ENCODE measurements around the gene SNX8.

DNA sequence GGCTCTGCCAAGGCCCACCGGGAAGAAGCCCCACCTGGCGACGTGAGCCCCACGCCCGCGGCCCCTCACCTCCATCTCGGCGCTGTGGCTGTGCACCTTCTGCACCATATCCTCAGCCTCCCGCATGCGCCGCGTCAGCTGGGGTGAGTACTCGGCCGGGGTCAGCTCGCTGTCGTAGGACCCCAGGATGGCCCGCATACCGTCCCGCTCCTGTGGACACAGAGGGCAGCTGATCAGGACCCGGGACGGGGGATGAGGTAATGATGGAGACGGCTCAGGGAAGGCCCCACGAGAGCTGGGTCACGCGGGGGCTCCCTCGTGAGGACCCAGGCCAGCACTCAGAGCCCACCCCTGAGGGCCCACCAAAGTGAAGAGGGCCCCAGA lies 218.3 kb downstream of the MAD1L1 start:
- PRO-cap, result no peak

DNA sequence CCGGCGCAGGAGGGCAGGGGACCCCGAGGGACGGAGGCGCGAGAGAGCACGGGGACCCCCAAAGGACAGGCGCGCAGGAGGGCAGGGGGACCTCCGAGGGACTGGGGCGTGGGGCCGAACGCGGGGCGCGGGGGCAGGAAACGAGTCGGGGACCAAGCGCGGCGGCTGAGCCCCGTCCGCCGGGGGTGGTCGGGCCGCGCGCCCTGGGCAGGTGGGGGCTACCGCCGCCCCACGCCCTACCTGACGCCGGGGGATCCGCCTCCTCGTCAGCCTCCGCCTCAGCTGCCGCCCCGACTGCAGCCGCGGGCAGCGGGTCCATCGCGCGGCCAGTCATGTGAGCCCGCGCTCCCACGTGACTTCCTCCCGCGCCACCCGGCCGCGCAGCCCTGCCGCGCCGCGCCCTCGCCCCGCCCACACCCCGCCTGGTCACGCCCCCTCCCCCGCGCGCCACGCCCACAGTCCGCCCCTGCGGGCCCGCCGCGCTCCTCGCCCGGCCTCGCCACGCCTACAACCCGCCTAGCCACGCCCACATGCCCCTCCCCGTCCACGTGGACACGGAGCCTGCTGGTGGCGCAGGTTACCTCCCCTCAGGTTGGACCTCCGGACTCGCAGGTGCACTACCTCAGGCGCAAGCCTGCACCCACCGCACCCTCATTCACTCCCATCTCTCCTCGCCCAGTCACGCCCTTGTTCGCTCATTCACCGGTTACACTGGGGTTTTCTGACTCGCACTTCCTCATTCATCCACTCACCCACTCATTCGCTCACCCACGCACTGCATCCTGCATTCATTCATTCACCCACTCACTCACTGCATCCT lies at the start of gene SNX8:
TSS of gene SNX8 (minus strand) at position 354 of the 820 bp plus-strand sequence.
- PRO-cap, result unidirectional peak, minus-strand start at position 284 of the sequence; unidirectional peak, minus-strand start at position 334 of the sequence

- PRO-cap, result no peak
Observed at GRCh38 chr7:2399648-2400564, 3.5 kb upstream of the CHST12 start.

GRCh38 chr7:2469437-2469853 lies 6.8 kb downstream of the GRIFIN start:
- PRO-cap, result no peak

DNA sequence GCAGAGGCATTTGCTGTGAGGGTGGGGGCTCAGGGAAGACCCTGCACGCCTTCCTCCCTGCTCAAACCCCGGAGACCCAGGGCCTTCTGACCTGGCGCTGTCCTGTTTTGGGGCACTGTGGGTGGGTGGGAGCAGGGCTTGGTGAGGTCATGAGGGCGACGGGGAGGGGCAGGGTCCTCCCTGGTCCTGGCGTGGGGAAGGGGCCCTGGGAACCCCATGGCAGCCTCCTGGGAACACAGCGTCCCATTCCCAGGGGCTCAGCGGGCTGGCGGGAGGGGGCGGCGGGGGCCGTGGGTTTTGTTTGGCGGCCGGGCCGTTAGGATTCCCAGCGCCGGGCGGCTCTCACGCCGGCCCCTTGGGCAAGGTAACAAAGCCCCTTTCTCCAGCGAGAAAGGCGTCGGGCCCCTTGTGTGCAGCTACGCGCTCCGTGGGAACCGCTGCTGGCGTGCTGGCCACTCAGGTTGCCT lies 1.5 kb downstream of the LFNG start:
- PRO-cap, result no peak

DNA sequence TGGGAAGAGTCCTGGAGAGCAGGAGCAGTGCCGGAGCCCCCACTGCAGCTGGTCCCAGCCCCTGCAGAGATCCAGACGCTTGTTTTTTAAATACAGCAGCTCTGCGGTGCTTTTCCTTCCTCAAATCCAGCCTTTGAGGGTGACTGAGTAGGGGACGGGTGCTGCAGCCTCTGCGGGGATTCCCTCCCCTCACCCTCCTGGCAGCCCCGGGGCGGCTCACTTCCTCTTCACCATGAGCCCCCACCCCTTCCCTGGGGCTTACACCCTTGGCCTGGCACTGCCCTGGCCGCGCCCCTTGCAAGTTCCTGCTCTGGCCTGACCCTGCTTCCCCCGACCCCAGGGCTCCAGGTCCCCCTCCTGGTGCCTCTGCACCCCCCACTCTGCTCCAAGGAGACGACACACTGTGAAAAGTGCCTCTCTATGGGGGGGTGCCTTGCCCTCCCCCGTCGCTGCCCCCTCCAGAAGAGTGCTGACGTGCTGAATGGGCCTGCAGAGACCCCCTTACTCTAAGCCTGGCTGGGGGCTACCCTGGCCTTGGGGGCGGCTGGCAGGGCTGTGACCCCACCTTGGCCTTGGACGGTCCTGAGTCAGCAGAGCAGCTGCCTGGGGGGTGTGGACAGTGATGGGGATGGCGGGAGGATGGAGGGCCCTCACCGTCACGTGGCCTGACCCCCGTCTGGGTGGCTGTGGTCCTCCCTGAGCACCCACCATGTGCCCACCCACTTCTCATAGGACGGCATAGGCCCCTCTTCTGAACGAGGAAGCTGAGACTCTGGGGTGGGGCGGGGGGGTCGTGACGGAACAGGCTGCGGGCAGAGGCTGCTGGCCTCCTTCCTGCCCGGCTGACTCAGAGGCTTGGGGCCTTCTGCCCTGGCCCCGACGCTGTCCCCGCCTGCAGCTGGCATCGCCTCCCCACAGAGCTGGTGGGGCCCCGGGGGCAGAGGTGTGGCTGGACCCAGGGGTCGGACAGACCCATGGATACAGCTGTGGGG lies 9.8 kb downstream of the LFNG start:
- PRO-cap, result no peak

GRCh38 chr7:2533503-2533857 lies 13.9 kb downstream of the LFNG start:
- PRO-cap, result no peak

GRCh38 chr7:2587686-2588053 lies 28.9 kb downstream of the IQCE start:
- PRO-cap, result no peak

- PRO-cap, result no peak
Observed at GRCh38 chr7:2589729-2590250, 31.0 kb downstream of the IQCE start.

GRCh38 chr7:2614178-2614607 lies 17.6 kb upstream of the TTYH3 start:
- PRO-cap, result no peak

GRCh38 chr7:2621980-2622768 lies 9.6 kb upstream of the TTYH3 start:
- PRO-cap, result no peak

DNA sequence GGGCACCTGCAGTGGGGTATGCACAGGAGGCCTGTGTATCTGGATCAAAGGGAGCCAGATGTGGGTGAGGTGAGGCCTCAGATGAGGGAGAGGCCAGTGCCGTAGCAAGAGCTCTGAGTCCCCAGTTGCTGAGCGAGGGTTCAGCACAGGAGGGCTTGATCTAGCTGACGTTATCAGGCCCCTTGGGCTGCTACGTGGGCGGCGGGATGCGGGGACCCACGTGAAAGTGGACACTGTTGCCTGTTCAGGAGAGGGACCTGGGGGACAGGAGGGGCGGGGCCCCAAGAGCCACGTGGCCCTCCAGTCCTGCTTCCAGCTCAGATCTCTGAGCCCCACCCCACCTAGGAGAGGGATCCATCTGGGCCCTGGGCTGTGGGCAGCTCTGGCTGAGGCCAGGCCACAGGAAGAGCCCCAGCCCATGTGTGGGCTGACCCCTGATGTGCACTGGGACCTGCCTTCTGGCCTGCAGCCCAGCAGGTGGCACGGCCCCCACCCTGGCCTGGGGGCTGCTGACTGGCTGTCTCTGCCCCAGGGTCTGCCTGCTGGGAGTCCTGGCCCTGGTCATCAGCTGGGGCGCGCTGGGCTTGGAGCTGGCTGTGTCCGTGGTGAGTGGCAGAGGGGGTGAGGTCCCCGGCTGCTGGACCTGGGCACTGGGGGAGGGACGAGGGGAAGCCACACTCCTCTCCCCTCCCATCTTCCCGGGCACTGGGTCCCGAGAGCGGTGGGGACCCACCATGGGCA lies 17.4 kb downstream of the TTYH3 start:
- PRO-cap, result no peak

- PRO-cap, result no peak
Observed at GRCh38 chr7:2649776-2650215, 18.0 kb downstream of the TTYH3 start.

DNA sequence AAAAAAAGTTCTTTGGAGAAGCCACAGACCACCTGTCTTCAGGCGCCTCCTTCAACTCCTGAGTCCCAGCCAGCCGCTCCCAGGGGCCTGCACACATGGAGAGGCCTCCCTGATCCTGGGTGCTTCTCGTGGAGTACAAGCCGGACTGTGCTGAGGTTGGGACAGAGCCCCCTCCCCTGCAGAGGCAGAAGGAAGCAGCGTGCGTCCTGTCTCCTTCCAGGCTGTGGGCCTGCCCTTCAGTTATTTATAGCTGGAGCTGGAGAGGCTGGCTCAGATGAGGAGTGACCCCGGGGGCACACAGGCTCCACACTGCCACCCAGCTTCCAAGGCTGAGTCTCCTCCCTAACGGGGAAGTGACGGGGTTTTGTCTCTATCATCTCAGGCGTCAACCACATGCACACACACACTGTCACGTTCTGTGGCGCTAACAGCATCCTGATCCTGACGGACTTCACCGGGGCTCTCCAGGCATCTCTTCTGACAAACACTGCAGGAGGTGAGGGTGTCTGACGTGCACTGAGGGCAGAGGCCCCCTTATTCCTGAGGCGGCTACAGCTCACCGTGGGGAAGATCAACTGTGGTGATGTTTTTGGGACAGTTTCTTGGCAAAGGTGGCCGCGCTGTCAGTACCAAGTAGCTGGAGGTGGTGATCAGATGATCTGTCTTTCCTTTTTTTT lies 25.4 kb downstream of the AMZ1 start:
- PRO-cap, result no peak

- PRO-cap, result no peak
Observed at GRCh38 chr7:2715236-2715589, 27.2 kb downstream of the AMZ1 start.

DNA sequence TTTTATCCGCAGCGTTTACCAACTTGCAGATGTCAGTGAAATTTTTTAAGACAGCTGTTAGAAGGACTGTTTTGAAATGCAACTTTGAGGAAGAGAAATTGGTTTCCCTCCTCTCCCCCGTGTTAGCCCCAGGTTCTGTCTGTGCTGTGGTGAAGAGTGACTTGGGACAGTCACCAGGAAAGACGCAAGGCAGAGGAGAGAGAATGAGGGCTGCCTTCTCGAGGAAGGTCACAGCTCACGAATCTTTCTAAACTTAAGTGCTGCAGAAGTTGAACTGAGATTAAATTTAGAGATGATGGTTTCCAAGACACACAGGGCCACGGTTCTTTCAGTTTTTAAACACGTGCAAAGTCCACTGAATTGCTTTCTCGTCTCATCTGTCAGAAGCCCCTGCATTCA lies 27.6 kb downstream of the AMZ1 start:
- PRO-cap, result no peak

DNA sequence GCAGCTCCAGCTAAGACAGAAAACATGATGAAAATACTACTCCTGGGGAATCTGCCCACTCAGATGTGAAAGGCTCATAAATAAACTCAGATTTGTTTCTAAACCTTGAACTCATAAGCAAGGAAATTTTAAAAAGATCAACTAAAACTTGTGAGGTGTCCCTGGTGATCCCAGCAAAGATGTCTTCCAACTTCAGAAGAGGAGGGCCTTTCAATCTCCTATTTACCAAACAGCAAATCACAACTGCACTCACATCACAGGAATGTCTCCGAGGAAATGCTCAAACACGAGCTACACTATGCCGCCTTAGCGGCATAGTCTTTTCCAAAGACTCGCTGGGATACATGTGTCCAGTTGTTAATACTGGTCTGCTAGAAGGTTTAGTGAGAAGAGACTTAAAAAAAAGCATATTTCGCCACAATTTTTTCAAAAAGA lies 66.3 kb downstream of the GNA12 start:
- PRO-cap, result no peak

- PRO-cap, result no peak
Observed at GRCh38 chr7:2821148-2821869, 22.8 kb downstream of the GNA12 start.

- PRO-cap, result no peak
Observed at GRCh38 chr7:3068647-3068994, 25.0 kb upstream of the CARD11 start.

- PRO-cap, result no peak
Observed at GRCh38 chr7:3518745-3519187, 217.7 kb downstream of the SDK1 start.

All from peritoneum (tissue), 1 donor.